Esophagus muscularis mucosa (tissue), 4 donors: Measurements from ENCODE around the gene C22orf42.

GRCh38 chr22:32159016-32159612, at the start of gene C22orf42:
TSS of gene C22orf42 (minus strand) at chr22:32159303.
- PRO-cap: no peak
- RAMPAGE, long total RNA, 4 experiments: no peak in any of the 4 experiments

DNA sequence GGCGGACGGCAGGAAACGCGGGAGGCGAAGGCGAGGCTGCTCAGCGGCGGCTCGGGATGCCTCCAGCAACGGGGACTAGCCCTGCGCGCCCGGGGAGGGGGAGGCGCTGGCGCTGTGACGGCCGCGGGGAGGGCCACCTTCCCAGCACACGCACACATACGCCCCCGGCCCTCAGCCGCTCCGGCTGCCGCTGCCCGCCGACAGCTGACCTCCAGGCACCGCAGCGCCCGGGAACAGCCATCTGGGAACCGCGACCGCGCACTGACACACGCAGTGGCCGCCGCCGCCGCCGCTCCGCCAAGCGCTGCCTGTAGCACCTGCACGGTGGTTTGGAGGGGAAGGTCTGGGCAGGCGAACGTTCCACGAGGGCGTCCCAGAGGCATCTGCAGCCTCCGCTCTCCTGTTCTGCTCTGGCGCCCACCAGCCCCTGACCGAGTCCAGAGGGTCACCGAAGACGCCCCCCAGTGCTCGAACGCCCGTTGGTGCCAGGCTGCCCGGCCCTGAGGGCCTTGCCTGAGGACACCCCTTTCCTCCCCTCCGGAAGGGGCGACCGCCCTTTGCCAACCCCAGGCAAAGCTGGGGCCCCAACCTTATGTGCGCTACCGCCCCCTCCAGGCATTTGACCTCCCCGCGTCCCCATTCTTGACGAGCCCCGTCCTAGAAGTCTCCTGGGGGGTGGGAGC, 16.9 kb upstream of the C22orf42 start:
- PRO-cap: no peak
- RAMPAGE, long total RNA, 4 experiments: no peak in any of the 4 experiments

GRCh38 chr22:32555235-32555770, 80.7 kb downstream of the FBXO7 start:
- PRO-cap: no peak
- RAMPAGE, long total RNA, 4 experiments: no peak in any of the 4 experiments

- PRO-cap: bidirectional peak, plus-strand start at chr22:32755065, minus-strand start at chr22:32754792
- RAMPAGE, long total RNA, 4 experiments: no peak in any of the 4 experiments
Observed at GRCh38 chr22:32754673-32755156, 46.8 kb upstream of the TIMP3 start.

GRCh38 chr22:32803913-32804472, 2.5 kb downstream of the TIMP3 start:
- PRO-cap: bidirectional peak, plus-strand start at chr22:32804253, minus-strand start at chr22:32804203
- RAMPAGE, long total RNA, 4 experiments: no peak in any of the 4 experiments

- PRO-cap: no peak
- RAMPAGE, long total RNA, 4 experiments: no peak in any of the 4 experiments
Observed at GRCh38 chr22:32808118-32808564, 6.6 kb downstream of the TIMP3 start.

GRCh38 chr22:32820911-32821749, 19.6 kb downstream of the TIMP3 start:
- PRO-cap: no peak
- RAMPAGE, long total RNA, 4 experiments: no peak in any of the 4 experiments

- PRO-cap: no peak
- RAMPAGE, long total RNA, 4 experiments: no peak in any of the 4 experiments
Observed at GRCh38 chr22:32845510-32846091, 44.1 kb downstream of the TIMP3 start.

DNA sequence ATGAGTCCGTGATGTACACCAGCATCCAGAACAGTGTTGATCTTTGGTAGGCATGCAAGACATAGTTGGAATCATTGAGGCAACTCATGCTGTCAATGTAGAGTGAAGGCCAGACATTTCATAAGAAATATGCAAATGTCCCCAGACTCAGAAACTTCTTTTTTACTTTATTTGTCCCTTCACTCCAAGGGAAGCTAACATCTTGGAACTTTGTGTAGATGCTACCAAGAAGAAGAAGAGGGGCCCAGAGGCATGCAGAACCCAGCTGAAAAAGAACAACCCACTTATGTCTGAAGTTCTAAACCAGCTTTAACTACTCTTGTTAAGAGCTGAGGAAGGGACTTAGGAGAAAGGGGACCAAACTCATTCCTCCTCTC, 51.8 kb downstream of the TIMP3 start:
- PRO-cap: unidirectional peak, minus-strand start at position 163 of the sequence
- RAMPAGE, long total RNA, 4 experiments: no peak in any of the 4 experiments

- PRO-cap: no peak
- RAMPAGE, long total RNA, 4 experiments: start-site peak on the plus strand in 4 of 4 experiments, at chr22:32859452-32860160 at its widest, 594 to 2,095 reads per replicate; start-site peak on the minus strand in 3 of 4 experiments, at chr22:32859342-32859418 at its widest, 18 to 49 reads per replicate
Observed at GRCh38 chr22:32859163-32860157, 58.0 kb downstream of the TIMP3 start.

DNA sequence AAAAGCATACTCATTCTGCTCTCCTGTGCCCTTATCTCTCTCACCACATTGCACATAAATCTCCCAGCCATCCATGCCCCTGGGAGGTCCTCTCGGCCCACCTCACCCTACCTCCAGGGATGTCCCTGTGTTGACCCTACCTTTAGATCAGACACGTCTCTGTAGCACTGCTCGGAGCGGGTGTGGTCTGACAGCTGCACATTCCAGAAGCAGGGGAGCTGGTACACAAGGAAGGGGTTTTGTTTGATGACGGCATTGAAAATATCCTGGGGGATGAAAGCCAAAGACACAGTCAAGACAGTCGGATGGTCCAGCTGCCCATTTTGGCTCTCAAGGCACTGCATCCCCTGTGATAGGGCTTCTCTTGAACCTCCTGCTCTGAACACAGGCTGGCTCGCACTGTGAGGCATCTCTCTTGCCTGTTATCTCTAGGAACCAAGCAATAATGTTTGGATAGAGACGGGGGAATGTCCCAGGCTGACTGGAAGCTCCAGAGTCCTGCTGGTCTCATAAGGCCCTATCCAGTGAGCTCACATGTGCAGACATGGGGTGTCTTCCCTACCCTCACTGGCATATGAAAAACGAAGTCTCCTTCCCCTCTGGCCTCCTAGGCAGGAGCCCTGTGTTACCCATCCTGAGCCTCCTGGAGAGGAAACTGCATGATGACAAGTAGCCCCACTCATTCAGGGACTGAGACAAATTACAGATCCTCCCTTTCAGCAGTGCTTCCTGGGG, 323.8 kb upstream of the SYN3 start:
- PRO-cap: no peak
- RAMPAGE, long total RNA, 4 experiments: no peak in any of the 4 experiments

GRCh38 chr22:33490816-33491469, 429.3 kb downstream of the LARGE1 start:
- PRO-cap: no peak
- RAMPAGE, long total RNA, 4 experiments: no peak in any of the 4 experiments

GRCh38 chr22:33910354-33910956, 9.8 kb downstream of the LARGE1 start:
- PRO-cap: no peak
- RAMPAGE, long total RNA, 4 experiments: no peak in any of the 4 experiments

- PRO-cap: no peak
- RAMPAGE, long total RNA, 4 experiments: no peak in any of the 4 experiments
Observed at GRCh38 chr22:34841094-34841955, 224.6 kb upstream of the ISX start.

GRCh38 chr22:35020936-35021663, 44.9 kb upstream of the ISX start:
- PRO-cap: no peak
- RAMPAGE, long total RNA, 4 experiments: no peak in any of the 4 experiments

DNA sequence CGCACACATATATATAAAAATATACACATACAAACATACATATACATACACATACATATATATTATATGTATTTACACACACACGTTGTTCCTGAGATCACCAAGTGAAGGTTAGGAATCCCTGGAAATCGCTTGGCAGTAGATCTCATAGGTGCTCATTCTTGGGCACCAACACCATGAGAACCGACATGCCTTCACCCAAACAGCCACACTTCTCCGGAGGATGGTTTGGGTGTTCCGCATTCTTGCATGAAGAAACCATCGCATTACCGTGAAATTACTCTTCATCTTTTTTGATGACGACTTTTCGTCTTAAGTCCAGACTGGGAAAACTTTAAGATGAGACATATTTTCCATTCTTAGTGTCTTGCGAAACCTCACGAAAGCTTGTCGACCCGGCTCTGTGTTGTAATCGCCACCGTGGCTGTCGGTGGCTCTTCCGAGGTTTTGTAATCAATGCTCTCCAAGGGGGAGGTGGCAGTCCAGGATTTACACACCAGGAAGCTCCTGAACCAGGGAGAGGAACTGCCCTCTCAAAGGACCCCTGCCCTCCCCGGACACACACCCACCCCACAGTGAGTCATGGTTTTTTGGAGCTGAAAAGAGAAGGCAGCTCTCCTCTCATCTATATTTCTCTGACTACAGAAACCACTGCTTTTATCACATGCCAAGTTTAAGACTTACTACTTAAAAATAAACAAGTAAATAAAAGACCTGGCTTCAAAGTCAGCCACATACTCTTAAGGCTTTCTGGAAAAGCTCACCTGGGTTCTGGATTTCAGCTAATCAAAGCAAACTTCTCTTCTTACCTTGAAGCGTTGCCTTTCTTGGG, 1.8 kb downstream of the TOM1 start:
- PRO-cap: bidirectional peak, plus-strand start at position 492 of the sequence, minus-strand start at position 218 of the sequence
- RAMPAGE, long total RNA, 4 experiments: no peak in any of the 4 experiments

DNA sequence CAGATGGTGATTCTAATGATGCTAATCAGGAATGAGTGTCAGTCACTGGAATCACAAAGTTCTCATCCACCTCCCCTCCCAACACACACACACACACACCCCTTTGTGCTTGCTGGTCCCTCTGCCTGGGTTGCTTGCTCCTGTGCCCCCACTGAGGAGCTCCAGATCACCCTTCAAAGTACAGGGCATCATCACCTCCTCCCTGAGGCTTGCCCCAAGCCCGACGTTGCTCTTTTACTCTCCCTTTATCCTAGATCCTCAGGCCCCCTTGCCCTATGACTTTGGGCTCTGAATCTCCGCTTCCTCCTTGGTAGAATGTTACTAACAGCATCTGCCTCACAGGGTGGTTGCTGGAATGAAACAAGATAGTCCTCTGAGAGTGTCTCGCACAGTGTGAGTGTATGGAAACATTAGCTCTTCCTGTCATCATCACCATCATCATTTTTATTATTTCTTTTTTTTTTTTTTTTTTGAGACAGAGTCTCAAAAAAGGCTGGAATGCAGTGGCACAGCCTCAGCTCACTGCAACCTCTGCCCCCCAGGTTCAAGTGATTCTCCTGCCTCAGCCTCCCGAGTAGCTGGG, 3.4 kb downstream of the TOM1 start:
- PRO-cap: no peak
- RAMPAGE, long total RNA, 4 experiments: no peak in any of the 4 experiments

DNA sequence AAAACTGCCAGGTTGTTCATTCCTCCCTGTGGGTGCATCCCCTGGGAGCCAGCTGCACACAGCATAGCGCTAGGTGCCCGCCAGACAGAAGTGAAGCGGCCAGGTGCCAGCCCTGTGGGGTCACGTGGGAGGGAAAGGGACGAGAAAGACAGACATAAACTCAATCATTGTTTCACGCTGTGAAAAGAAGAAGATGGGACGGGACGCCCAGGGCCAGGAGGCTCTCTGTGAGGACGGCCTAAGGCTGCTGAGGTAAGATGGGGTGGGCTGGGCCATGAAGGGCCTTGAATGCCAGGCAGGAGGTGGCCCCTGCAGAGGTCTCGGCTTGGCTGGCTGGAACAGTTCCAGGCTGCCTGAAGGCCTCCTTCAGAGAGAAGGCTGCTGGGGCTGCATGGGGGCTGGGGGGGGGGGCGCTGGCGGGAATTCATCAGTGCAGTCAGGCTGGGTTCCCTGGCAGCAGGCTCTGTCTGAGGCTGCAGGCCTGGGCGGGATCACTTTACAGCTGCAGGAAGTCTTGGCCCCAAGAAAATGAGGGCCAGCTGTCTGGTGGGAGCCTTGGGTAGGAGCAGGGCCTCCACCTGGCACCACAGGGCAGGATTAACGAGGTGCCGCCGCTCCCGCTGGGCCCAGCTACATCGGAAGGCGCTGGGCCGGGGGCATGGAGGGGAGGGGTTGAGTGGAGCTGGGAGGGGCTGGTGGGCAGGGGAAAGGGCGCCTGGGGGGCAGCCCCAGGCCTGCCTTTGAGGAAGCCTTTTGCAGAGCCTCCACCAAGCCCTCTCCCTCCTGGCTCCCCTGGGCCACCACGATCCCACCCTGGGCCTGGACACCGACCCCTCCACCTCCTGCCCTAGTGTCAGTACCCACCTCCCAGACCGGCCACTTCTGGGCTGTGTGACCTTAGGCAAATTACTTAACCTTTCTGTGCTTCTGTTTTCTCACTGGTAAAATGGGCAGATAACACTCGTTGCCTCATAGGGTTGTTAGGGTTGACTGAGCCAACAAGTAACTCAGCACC, 31.1 kb upstream of the HMOX1 start:
- PRO-cap: no peak
- RAMPAGE, long total RNA, 4 experiments: no peak in any of the 4 experiments

DNA sequence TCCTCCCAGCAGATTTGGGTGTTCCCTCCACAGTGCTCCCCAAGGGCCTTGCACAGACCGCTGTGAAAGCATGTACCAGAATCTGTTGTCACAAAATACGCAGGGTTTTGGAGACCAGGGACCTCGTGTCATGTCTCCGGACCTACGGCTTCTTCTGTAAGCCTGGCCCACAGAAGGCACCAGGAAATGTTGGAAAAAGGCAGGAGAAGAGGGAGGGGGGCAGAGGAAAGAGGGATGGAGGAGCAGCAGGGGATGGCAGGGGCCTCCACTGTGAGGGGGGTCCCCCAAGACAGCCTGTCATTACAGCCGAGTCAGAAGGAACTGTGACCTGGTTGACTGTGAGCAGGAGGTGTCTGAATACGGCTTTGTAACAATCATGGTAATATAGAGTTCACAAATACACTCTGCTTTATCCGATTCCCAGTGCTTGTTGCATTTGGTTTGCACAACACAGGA, 13.6 kb upstream of the RASD2 start:
- PRO-cap: no peak
- RAMPAGE, long total RNA, 4 experiments: no peak in any of the 4 experiments

GRCh38 chr22:35552211-35552801, 11.7 kb downstream of the RASD2 start:
- PRO-cap: no peak
- RAMPAGE, long total RNA, 4 experiments: no peak in any of the 4 experiments